Thoracic aorta endothelial cell (primary cell): ENCODE results near the genes SAPCD2, DPP7 and STPG3.

DNA sequence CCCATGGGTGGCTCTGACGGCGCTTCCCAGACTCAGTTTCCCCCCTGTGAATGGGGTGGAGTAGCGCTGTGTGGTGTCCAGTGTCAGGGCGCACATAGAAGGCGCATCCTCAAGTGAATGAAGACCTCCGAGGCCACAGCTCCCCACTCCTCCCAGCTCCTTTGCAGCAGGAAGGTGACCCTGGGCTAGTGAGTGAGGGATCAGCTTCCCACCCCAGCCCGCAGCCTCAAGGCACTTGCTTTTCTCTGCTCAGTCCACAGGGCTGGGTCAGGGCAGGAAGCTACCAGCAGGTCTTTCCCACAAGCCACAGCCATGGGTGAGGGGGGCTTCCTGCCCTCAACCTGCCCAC lies 950 bp upstream of the ABCA2 start:
- CAGE, long polyA plus RNA, result no peak

- CAGE, long polyA plus RNA, result no peak
Measured at GRCh38 chr9:137043931-137045074, 1.7 kb downstream of the NPDC1 start.

DNA sequence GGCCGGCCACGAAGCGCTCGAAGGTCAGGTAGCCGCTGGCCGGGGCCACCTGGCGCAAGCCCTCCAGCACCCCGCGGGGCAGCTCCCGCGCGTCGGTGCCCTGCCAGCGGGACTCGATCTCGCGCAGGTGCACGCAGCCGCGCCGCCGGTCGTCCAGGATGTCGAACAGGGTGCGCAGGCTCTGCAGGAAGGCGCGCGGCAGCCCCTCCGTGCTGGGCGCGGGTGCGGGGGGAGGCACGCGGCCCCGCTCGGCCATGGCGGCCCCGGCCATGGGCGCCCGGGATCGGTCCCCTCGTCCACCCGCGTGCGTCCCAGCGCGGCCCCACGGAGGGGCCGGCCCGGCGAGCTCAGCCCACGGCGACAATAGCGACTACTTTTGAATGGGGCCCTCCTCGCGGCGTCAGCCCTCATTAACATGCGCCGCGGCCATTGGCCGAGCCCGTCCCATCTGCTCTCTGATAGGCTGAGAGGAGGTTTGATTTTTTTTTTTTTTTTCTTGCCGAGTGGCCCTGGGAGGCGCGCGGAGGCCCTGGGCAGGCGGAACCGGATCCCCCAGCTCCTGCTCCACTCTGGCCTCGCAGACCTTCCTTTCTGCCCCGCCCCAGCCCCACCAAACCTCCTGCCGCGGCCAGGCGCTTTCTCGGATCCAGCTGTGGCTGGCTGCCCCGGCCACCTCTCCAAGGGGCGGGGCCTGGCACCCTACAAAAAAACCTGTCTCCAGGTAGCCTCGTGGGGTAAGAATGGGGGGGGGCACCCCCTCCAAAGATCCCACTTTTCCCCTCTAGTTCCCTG lies at the start of gene SAPCD2:
TSS of gene SAPCD2 (minus strand) at position 368 of the 792 bp plus-strand sequence.
- CAGE, long polyA plus RNA, result no peak

DNA sequence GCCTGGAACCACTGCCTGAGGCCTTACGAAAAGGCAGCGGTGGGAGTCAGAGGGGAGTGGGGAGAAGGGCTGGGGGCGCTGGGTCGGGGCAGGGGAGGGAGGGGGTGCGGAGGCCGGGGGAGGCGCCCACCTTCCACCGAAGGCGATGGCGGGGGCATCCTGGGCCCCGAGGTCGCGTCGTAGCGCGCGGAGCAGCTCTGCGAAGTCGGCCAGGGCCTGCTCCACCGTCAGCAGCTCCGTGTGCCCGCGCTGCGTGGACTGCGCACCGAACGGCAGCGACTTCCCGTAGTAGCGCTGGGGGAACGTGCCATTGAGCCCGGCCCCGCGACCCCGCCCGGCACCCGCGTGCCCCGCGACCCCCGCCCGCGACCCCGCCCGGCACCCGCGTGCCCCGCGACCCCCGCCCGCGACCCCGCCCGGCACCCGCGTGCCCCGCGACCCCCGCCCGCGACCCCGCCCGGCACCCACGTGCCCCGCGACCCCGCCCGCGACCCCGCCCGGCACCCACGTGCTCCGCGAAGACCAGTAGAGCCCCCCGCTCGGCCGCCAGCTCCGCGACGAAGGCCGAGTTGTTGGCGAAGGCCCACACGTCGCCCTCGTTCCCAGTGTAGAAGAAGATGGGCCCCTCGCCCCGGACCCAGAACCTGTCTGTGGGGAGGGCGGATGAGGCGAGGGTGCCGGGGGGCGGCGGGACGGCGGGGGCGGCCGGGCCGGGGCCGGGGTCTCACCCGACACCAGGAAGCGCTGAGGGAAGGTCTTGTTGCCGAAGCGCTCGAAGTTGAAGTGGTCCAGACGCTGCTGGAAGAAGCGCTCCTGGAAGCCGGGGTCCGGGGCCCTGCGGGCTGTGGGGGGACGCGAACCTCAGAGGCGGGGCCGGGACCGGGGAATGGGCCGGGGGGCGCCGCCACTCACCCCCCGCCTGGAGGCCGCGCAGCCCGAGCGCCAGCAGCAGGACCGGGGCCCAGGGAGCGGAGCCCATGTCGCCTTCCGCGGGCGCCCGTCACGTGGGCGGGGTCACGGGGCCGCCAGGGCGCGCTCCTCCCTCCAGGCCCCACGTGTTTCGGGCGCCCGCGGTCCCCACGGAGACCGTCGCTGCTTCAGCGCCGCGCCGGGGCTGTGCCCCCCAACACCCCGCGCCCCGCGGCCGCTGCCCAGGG lies at the start of gene DPP7:
TSS of gene DPP7 (minus strand) at position 999 of the 1,157 bp plus-strand sequence.
- CAGE, long polyA plus RNA, result no peak

DNA sequence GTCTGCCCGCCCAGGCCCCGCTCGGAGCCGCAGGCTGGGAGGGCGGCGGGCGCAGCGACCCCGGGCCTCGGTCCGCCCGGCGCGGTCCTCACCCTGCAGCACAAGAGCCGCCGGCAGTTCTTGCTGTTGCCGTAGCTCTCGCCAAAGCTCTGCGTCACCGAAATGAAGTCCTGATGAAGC lies 9.6 kb upstream of the GRIN1 start:
- CAGE, long polyA plus RNA, result no peak

DNA sequence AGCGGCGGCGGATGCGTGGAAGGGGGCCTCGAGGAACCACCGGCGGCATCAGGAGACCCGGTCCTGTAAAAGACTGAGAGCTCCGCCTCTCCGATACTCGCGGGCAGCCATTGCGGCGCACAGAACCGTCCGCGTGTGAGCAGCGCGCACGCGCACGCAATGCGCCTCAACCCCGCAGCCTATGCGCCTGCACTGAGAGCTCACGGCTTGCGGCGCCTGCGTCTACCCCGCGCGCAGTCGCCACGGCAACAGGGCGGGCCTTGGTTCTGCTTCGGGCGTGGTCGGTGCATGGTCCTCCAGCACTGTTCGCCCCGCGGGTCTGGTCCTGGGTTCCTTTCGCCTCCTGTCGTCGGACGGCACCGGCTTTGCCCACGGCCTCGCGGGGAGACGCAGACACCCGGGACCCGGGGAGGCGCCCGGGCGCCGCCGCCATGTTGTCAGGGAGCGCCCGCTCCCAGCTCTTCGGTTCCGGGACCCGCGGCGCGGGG lies 9.3 kb upstream of the GRIN1 start:
- CAGE, long polyA plus RNA, result no peak

DNA sequence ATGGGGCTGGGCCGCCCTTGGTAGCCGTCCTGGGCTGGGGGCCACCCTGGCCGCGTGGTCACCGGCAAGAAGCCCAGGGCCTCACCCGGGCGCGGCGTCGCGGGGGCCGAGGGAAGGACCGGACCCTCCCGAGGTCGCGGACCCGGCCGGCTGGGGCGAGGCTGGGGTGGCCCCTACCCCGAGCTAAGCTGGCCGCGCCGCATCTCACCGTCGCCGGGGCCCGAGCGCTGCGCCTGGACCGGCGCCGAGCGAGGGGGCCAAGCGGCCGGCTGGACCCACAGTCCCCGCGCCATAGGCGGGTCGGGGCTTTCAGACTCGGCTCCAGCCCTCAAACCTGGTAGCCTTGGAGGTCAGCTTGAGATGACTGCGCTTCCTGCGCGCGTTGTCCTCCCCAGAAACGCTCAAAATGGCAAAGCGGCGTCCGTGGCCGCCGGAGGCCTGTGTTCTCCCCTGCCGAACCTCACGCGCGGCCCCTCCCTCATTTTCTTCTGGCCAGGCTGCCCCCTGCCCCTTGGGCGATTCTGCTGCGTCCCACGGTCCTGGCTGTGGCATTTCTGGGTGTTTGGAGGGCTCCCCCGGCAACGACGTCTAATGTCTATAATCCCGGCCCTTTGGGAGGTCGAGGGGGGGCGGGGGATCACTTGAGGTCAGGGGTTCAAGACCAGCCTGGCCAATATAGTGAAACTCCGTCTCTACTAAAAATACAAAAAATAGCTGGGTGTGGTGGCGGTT lies 8.7 kb upstream of the GRIN1 start:
- CAGE, long polyA plus RNA, result no peak

GRCh38 chr9:137162891-137163684 lies 6.8 kb downstream of the LRRC26 start:
- CAGE, long polyA plus RNA, result no peak

GRCh38 chr9:137172807-137173140 lies 918 bp upstream of the TMEM210 start:
- CAGE, long polyA plus RNA, result no peak

- CAGE, long polyA plus RNA, result no peak
Measured at GRCh38 chr9:137190512-137190965, 2.1 kb downstream of the SSNA1 start.

GRCh38 chr9:137197828-137198202 lies 2.7 kb downstream of the TPRN start:
- CAGE, long polyA plus RNA, result no peak

- CAGE, long polyA plus RNA, result no peak
Measured at GRCh38 chr9:137201320-137201936, 887 bp upstream of the TPRN start.

GRCh38 chr9:137221364-137222165 lies 475 bp downstream of the RNF208 start:
- CAGE, long polyA plus RNA, result no peak

DNA sequence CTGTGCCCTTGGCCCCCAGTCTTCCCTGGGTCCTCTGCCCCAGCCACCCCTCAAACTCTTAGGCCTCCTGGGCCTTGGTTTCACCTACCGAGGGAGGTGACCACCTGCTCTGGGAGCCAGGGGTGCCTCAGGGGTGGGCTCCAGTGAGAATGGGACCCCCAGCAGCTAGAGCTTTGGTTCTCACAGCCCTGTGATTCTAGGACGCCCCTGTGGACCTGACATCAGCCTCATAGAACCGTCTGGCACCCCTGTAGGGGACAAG lies 3.5 kb upstream of the TUBB4B start:
- CAGE, long polyA plus RNA, result no peak

DNA sequence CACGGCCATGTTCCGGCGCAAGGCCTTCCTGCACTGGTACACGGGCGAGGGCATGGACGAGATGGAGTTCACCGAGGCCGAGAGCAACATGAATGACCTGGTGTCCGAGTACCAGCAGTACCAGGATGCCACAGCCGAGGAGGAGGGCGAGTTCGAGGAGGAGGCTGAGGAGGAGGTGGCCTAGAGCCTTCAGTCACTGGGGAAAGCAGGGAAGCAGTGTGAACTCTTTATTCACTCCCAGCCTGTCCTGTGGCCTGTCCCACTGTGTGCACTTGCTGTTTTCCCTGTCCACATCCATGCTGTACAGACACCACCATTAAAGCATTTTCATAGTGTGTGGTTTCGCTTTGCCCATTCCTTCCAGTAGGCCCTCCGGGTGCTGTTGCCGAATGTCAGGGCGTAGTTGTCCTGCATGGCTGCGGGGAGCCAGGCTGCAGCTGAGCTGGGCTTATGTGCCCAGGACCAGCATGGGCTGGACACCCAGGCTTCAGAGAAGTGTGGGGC lies 2.3 kb downstream of the TUBB4B start:
- CAGE, long polyA plus RNA, result no peak

- CAGE, long polyA plus RNA, result no peak
Measured at GRCh38 chr9:137250931-137251583, at the start of gene STPG3. TSS of gene STPG3 (plus strand) at chr9:137251286.

- CAGE, long polyA plus RNA, result no peak
Measured at GRCh38 chr9:137277993-137279171, 856 bp downstream of the TOR4A start.

DNA sequence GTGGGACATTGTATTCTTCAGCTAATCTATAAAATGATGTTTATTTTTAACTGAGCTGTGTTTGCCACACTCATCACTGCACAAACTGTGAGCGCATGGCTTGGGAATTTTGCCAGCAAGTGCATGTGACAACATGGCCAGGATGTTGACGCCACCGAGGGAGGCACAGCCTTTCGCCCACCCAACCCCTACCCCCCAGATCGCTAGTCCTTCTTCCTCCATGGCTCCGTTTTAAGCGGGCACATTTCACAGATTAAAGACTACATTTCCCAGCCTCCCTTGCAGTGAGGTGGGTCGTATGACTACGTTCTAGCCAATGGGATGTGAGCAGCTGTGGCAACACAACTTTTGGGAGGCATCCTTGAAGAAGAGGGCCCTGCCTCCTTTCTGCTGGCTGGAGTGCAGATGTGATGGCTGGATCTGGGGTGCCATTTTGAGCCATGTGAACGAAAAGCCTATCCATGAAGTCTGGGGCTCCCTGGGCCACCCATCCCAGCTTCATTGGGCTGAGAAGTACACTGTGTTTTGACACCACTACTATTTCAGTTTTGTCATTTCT lies 7.9 kb downstream of the NRARP start:
- CAGE, long polyA plus RNA, result no peak

DNA sequence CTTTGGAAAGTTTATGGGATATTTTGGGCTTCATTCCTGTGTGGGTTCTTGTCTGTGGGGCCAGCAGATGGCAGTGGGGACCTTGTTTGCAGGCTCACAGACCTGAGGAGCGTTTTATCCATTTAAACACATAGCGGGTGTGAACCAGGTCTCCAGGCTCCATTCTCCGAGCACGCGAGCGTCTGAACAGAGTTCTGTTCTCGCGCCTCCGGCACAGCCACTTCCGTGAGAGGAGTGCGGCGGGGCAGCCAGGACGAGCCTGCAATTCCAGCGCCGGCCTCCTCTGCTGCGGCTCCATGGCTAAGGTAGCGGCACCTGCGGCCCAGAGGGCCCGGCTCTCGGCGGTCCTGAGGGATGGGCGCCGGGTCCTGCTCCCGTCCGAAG lies 7.4 kb downstream of the NRARP start:
- CAGE, long polyA plus RNA, result no peak

DNA sequence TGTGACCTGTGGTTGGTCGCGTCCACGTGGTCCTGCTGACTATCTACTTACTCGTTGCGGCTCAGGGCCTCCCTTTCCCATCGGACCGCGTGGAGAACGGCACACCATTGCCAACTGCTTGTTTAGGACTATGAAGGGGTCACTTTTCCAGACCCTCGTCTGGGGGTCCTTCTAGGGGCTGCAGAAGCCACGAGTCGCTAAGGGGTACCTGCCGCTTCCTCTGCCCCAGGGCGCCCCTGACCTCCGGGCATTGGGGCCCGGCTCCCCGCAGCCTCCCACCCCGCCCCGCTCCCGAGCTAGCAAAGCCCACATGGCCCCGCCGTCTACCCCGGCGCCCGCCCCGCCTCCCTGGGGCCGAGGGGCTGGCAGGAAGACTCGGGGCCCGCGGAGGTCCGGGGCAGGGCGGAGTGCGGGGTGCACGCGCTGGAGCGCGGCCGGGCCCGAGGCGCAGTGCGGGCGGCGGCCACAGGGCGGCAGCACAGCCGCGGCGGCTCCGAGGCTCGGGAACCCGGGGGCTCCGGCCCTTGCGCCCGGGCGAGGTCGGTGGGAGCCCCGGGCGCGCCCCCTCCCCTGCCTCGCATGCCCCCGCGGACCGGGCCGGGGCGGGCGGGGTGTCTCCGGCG lies 6.9 kb downstream of the NRARP start:
- CAGE, long polyA plus RNA, result no peak